Paraaortic lymph node (tissue), 1 donor: ENCODE measurements around a stretch of chr5.

- PRO-cap, result no peak
Measured at GRCh38 chr5:173839114-173839513, 49.0 kb upstream of the CPEB4 start.

- PRO-cap, result no peak
Measured at GRCh38 chr5:173878627-173879045, 9.5 kb upstream of the CPEB4 start.

- PRO-cap, result no peak
Measured at GRCh38 chr5:173908395-173909256, 20.5 kb downstream of the CPEB4 start.

- PRO-cap, result no peak
Measured at GRCh38 chr5:173928232-173928707, 40.1 kb downstream of the CPEB4 start.

DNA sequence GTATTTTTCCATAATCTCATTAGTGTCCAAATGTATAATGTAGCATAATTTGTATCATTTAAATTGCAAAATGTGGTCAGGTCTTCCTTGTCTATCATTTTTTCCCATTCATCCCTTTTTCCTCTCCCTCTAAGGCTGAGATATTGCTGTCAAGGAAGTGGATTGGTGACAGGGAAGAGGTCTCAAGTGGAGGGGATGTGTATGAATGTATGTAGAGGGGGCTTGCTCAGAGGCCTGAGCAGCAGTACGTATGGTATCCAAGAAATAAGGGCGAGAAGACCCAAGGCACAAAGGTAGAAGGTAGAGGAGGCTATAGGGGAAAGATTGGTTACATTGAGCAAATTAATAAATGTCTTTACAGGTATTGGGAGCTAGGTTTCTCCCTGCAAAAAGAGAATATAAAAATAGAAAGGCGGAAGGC, 41.8 kb upstream of the C5orf47 start:
- PRO-cap, result no peak

DNA sequence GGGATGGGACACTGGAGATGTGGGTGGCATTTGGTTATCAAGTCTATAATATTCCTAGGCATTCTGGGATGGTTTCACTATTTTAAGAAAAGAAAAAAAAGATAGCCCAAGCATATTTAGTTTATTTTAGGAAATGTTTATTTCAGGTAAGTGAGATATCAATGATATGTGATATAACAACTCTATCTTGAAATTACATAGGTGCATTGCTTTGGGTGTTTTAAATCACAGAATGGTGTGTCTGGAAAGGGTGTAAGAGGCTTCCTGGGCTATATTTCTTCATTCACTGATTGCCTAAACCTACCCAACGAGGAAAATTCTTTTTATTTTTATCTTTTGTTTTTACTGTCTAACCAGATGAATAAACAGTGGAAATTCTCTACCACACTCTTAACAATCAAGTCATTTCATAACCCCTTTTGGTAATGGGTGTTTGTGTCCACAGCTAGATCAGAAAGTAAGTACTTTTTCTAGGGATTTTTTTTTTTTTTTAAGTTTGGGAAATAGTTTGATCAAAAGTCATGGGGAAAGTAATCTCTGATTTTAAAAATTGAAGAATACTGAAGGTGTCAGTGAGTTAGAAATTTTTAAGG, 27.6 kb upstream of the C5orf47 start:
- PRO-cap, result no peak

DNA sequence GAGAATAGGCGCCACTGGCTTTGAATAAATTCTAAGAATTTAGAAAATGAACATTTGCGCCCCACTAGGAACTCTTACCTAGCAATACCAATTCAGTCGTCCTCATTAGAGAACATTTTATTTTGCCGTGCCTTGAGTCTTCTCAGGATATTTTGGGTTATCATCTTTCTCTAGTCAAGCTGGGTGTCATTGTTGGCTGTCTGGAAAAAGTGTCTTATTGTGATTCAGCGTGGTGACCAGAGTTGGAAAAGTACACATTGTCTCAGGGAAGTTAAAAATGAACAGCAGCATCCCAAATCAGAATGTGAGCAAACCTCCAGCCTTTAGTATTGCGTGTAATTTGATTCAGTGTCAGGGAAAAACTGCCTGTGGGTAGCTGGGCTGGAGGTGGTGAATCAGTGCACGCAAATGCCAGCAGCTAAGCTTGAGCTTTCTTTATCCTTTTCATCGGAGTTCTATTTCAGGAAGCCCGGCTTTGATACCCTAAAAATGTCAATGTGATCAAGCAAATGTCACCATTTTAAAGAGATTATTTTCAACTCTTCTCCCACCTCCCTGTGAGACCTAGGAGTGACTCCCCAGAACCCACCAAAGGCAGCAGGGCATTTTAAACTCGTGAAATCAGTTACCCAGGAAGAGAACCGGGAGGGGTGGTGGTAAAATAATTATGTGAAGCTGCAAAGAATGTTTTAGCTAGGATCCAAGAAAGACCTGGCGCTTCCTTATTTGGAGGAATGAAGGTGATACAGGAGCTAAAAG, 25.8 kb upstream of the C5orf47 start:
- PRO-cap, result no peak

DNA sequence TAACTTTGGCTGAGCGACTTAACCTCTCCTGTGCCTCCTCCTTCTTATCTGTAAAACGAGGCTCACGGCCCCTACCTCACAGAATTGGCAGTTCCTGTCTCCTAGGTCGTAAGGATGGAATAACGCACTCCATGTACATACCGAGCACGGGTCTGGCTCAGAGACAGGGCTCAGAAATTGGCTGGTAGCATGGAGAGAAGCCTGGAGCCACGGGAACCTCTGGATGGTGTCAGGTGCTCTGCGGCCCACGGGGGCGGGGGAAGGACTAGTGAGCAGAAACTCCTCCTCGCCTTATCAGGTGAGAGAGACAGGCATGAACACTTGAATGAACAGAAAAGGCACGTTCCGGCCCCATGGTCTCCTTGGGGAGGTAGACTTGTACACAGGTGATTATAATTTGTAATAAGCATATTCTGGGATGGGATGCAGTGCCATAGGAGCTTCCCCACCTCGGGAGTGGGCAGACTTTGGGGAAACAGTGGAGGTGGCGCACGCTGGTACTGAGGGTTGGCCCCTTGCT, 15.3 kb upstream of the C5orf47 start:
- PRO-cap, result no peak

- PRO-cap, result no peak
Measured at GRCh38 chr5:174503407-174504244, 220.8 kb upstream of the MSX2 start.

GRCh38 chr5:174699184-174699557, 25.2 kb upstream of the MSX2 start:
- PRO-cap, result no peak

- PRO-cap, result no peak
Measured at GRCh38 chr5:175548765-175549231, 70.4 kb downstream of the SFXN1 start.

GRCh38 chr5:175796829-175797478, 74.4 kb upstream of the CPLX2 start:
- PRO-cap, result no peak

DNA sequence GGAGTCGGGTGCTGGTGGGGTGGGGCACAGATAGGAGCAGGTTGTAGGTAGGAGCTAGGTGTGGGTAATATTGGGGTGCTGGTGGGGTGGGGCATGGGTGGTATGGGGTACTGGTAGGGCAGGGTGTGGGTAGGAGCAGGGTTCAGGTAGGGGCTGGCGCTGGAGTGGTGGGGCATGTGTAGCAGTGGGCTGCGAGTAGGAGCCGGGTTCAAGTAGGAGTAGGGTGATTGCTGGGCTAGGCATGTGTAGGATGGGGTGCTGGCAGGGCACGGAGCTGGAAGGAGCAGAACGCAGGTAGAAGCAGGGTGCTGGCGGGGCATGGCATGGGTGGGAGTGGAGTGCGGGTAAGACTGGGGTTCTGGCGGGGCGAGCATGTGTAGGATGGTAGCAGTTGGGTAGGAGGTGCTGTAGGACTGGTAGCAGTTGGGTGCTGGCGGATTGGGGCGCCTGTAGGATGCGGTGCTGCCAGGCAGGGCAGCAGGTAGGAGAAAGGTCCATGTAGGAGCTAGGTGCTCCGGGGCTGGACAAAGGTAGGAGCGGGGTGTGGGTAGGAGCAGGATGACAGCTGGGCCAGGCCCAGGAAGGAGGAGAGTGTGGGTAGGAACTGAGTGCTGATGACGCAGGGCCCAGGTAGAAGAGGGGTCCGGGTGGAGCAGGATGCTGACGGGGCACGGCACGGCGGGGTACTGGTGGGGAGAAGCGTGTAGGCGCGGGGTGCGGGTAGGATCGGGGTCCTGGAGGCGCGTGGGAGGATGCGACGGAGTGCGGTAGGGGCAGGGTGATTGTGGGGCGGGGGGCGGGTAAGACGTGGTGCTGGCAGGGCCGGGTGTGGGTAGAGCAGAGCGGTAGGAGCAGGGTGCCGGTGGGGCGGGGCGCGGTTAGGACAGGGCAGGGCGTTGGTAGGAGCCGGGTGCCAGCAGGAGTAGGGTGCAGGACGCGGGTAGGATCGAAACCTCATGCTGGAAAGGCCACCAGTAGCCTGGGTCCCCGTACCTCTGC, 105.4 kb upstream of the SIMC1 start:
- PRO-cap, result no peak

DNA sequence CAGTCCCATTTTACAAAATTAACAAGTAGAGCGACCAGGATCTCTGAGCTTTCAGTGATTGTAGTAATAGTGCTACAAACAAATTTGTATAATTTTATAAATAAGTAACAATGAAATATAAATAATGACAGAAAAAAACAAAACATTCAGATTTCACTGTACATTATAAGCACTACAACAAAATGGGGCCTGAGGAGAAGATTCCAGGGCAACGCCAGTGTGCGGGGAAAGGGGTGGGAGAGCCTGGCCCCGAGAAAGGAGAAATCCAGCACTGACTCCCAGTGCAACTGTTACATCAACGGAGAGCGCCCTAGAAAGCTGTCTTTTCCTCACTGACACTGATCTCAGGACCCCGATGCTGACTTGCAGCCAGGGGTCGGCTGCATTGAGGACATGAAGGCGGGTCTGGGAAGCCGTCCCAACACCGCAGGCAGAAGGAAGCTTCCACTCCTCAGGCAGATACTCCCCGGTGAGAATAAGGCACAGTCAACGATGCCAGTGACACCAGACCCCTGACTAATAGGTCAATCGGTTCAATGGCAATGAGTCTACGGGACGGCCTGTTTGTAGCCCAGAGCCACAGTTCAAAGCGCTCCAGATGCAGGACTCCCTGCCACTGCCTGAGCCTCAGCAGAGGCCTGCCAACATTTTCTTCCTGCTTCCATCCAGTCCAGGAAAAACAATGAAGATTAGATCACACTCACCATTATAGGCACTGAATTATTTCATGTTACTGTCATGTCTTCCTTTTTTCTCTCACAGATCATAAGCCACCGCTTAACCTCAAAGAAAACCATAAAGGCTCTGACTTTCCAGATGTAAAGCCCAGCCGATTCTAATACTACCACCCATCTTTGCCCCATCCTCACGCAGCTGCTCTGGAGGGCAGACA, 84.6 kb upstream of the SIMC1 start:
- PRO-cap, result no peak

- PRO-cap, result unidirectional peak, minus-strand start at chr5:176381505
Measured at GRCh38 chr5:176381448-176381853, 6.9 kb downstream of the NOP16 start.

GRCh38 chr5:176388893-176390221, 806 bp downstream of the HIGD2A start:
- PRO-cap, result bidirectional peak, plus-strand start at chr5:176389238, minus-strand start at chr5:176389010

- PRO-cap, result unidirectional peak, plus-strand start at chr5:176535536
Measured at GRCh38 chr5:176535273-176536005, 1.8 kb downstream of the RNF44 start.

- PRO-cap, result unidirectional peak, minus-strand start at chr5:176543112; unidirectional peak, minus-strand start at chr5:176543183; bidirectional peak, plus-strand start at chr5:176543541, minus-strand start at chr5:176543447
Measured at GRCh38 chr5:176542903-176543758, 5.9 kb upstream of the RNF44 start.

DNA sequence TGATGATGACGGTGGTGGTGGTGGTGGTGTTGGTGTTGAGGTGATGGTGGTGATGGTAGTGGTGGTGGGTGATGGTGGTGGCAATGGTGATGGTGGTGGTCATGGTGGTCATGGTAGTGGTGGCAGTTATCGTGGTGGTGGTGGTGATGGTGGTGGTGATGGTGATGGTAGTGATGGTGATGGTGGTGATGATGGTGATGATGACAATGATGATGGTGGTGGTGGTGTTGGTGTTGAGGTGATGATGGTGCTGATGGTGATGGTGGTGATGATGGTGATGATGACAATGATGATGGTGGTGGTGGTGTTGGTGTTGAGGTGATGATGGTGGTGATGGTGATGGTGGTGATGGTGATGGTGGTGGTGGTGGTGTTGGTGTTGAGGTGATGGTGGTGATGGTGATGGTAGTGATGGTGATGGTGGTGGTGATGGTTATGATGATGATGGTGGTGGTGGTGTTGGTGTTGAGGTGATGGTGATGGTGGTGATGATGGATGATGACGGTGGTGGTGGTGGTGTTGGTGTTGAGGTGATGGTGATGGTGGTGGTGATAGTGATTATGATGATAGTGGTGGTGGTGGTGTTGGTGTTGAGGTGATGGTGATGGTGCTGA, 17.9 kb downstream of the GPRIN1 start:
- PRO-cap, result no peak

- PRO-cap, result no peak
Measured at GRCh38 chr5:176658833-176659666, 11.8 kb downstream of the TSPAN17 start.